REH cell (cell line): ENCODE measurements around a stretch of chr10.

GRCh38 chr10:3068087-3068422 lies 707 bp downstream of the PFKP start:
- PRO-cap, result bidirectional peak, plus-strand start at chr10:3068447, minus-strand start at chr10:3068297

GRCh38 chr10:3096042-3096662 lies 28.8 kb downstream of the PFKP start:
- PRO-cap, result no peak

- PRO-cap, result no peak
Measured at GRCh38 chr10:3123432-3123957, 49.1 kb downstream of the PITRM1 start.

DNA sequence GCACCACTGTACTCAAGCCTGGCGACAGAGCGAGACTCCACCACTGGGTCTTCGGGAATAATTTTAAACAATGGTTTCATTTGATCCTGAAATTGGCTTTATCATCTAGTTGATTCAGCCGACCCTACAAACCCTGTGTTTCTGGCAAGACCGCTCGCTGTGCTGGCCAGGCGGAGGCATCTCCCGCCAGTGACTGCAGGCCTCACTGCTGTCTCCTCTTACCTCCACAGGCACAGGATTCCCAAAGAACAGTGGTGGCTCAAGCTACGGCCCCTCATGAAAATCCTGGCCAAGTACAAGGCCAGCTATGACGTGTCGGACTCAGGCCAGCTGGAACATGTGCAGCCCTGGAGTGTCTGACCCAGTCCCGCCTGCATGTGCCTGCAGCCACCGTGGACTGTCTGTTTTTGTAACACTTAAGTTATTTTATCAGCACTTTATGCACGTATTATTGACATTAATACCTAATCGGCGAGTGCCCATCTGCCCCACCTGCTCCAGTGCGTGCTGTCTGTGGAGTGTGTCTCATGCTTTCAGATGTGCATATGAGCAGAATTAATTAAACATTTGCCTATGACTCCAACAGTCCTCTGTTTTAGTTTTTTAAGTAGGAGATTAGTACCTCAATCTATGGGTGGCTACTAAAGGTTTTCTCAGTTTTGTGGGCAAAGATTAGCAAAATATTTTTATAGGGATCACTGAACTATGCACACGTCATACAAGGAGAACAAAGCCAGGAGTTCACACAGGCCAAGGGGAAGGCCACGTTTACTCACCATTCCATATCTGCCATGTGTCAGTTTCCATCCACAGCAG lies 36.2 kb downstream of the PITRM1 start:
- PRO-cap, result no peak

DNA sequence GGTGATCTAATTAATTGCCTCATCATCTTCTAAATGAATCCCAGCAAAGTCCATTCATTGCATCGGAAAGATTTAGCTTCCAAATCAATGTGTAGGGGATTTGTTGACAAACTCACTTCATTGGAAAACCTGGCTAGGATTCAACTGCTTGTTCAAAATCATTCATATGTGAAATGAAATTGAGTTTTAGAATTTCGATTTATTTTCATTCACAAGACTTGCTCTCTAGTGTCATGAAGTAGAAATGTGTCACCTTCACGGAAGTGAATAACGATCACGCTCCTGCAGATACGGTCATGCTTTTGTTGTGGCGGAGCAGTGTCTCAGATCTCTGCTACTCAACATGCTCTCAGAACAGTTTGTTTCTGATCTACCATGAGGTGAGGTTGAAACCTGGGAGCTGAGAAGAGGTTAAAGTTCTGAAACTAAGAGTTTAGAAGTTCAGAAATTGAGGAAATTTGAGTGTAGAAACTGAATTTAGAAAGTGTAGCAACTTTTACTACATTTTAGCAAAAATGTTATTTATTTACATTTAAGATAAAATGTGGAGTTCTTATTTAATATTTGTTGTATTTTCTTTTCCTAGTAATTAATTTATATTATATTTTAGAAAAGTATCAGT lies 13.8 kb upstream of the PITRM1 start:
- PRO-cap, result no peak

DNA sequence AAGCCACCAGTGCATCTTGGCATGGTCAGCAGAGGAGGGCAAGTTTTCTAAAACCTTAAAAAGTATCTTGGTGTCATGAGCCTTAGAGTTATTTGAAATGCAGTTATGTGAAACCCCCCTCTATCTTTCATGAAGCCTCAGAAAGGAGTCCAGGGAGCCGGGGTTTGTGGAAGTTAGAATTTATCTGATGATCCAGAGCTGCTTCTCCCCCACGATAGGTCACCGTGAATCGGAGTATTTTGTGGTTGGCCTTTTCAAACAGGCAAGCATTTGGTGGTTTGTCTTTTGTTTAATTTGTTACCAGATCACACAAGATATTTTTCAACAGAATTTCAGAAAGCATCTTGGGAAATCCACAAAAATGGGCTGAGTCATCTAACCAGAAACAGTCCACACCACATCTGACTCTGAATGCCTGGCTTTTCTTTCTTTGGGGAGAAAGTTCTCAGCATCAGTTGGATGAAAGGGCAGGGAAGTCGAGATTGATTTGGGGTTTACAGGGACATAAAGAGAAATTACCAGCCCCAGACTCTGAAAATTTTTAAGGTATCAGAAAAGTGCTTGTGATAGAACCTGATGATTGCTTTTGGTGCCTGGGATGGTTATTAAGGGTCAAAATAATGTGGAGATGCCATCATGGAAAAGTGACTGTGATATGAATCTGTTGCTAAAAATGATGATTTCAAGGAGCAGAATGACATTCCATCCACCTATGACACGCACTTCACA lies 295.7 kb upstream of the PITRM1 start:
- PRO-cap, result no peak

DNA sequence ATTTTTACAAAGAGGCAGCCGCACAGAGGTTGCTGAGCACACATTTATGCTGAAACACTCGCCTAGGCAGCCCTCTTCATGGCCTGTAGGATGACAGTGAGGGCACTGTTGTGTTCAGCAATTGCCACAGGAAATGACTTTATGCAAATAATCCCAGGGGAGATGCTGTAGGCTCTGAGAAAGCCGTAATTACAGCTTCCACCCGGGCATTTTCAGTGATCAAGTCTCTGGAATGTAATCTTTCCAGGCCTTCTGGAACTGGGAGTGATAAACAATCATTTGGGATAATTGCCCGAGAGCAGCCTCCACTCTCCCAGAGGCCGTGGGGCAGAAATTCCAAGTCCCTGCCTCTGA lies 300.5 kb downstream of the KLF6 start:
- PRO-cap, result bidirectional peak, plus-strand start at position 177 of the sequence, minus-strand start at position 98 of the sequence

DNA sequence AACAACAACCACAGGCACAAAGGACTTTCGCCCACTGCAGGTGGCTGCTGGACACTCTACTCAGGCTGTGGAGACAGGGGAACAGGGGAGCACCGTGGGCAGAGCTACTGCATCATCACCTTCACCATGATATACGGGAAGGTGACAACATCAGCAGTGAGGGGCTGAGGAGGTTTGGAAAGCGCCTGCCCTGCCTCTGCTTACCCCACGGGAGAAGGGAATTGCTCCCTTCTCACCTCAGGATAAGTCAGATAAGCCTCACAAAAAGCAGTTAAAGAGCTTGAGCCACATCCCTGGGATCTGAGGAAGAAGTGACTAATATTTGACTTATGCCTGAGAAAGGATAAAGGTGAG lies 217.6 kb downstream of the KLF6 start:
- PRO-cap, result no peak

- PRO-cap, result no peak
Measured at GRCh38 chr10:3636396-3637315, 148.4 kb downstream of the KLF6 start.

GRCh38 chr10:3728470-3728957 lies 56.5 kb downstream of the KLF6 start:
- PRO-cap, result no peak

DNA sequence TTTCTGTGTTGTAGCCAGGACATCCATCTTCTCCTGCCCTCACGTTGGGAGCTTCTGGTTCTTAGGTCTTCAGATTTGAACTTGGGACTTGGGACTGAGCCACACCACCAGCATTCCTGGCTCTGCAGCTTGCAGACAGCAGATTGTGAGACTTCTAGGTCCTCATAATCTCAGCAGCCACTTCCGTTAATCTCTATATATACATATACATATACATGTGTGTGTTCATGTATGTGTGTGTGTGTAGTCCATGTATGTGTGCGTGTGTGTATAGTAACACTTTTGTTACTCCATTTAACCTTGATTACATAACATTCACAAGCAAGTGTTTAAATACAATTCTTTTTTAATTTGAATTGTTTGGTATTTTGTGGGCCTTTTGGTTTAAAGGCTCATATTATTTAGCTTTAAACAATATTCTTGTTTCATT lies 42.7 kb downstream of the KLF6 start:
- PRO-cap, result no peak

GRCh38 chr10:3849346-3849571 lies 64.2 kb upstream of the KLF6 start:
- PRO-cap, result no peak

GRCh38 chr10:3869094-3869453 lies 84.1 kb upstream of the KLF6 start:
- PRO-cap, result no peak

DNA sequence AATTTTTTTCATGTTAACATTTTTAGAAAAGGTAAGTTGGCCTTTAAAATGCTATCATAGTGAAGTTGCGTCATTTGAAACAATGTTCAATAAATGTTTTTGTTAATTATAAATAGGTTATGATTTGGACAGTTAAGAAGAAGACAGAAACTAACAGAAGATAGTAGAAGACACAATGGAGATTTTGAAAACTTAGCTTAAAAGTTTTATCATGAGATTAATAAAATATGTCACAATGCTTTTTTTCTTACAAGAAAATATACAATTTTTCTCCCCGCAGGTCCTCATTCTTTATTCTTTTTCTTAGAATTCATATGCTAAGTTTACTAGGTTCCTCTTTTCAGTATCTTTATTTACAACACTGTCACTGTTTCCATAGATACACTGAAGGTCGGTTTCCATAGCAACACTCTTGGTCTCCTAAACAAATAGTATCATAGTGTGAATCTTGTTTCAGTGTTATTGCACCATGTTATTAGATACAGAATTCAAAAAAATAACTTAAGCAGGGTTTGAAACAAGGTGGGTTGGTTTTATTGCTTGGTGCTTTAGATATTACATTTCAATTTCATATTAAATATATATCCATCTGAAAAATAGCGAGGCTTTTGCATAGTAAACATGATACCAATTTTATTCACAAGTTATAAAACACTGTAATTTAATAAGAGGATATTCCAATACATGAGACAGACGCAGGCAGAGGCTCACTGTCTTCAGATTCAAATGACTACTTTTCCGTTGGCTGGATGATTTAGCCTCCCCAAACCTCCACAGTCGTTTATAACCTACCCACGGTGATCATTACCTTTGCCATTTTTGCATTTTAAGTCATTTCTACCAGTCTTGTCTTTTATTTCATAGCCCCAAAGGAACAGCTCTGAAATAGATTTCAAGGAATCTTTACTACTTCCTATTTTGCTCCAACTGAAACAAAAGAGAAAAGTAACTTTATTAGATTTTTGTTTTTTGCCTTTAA lies 88.8 kb upstream of the KLF6 start:
- PRO-cap, result bidirectional peak, plus-strand start at position 499 of the sequence, minus-strand start at position 312 of the sequence

DNA sequence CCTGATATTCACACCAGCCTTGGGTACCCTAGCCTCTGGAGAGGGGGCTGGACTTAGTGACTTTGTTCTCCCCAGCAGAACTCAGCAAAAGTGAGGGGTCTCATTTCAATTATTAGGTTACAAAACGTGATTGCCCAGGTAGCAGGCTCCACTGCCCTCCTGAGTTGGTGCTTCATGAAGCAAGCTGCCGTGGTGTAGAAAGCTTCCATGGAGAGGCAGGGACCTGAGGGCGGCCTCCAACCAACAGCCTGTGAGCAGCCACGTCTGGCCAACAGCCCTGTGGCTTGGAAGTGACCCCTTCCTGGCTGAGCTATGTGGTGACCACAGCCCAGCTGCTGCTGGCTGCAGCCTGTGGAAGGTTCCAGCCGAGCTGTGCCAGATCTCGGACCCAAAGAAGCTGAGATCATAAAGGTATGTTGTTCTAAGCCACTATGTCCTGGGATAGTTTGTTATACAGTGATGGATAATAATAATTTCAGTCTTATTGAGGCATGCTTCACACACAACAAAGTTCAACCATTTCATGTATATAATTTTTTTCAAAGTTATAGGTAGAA lies 122.5 kb upstream of the KLF6 start:
- PRO-cap, result no peak

GRCh38 chr10:3911503-3912407 lies 126.7 kb upstream of the KLF6 start:
- PRO-cap, result no peak

DNA sequence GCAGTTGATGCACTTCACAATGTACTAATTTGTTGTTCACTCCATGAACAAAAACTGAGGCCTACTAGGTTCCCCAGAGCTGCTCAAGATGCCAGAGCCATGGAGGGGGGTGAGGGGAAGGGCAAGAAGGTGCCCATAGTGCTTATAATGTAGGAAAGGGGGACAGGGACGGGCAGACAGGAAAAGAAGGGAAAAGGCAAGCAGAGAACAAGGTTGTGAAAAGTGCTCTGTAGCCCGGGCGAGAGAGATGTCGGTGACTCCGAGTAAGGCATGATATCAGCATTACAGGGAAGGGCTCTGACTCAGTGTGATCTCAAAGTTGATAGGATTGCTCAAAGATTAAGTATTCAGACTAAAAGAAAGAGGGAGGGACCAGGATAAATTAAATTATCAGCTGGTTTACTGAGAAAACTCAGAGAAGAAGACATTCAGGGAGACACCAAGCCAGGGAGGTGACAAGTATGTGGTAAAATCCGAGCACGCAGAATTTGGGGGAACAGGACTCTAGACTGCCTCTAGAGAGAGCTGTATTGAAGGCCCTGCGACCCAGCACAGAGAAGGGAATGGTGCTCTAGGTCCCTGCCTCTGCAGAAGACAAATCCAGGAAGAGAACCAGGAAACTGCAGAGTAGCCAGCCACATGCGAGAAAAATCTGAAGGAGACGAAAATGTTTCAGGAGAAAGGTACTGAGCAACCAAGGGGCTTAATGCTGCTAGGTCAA lies 157.7 kb upstream of the KLF6 start:
- PRO-cap, result no peak

DNA sequence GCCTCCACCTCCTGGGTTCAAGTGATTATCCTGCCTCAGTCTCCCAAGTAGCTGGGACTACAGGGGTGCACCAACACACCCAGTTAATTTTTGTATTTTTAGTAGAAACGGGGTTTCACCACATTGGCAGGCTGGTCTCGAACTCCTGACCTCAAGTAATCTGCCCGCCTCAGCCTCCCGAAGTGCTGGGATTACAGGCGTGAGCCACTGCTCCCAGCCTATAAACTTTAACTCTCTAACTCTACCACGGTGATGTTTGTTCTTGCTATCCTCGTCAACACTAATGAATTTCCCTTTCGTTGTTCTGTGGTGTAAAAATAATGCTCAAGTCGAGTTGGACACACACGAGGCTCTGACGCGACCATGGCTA lies 166.8 kb upstream of the KLF6 start:
- PRO-cap, result no peak

GRCh38 chr10:4058551-4058985 lies 273.6 kb upstream of the KLF6 start:
- PRO-cap, result no peak

- PRO-cap, result no peak
Measured at GRCh38 chr10:4080159-4080539, 295.1 kb upstream of the KLF6 start.